Metastatic Liver Carcinoma in the Adrenal Gland (tissue), 2 donors: ENCODE data around the genes ABLIM1 and HSPA12A.

DNA sequence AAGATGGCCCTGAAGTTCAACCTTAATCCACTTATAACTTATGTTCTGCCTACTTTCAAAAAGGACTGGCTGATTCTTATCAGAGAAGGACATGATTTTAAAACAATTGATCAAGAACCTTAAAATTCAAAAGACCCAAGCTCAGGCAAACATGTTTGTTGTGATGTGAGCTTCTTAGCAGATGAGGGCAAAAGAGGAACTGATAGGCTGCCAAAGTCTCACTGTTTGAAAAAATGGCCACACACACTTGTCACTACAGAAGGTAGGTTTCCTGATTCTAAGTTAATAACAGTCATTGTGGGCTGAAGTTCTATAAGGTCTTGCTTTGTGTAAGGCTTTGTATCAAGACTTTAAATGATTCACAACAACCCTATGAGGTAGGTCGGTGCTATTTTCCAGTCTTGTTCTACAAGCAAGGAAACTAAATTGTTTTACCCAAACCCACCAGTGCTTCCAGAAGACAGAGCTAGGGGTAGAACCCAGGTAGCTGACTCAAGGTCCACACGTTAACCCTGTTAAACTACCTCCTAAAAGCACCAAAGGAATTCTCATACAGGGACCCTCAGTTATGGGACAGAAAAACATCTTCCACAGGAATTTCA, 94.4 kb upstream of the AFAP1L2 start:
- PRO-cap, 2 experiments, result no peak in any of the 2 experiments

DNA sequence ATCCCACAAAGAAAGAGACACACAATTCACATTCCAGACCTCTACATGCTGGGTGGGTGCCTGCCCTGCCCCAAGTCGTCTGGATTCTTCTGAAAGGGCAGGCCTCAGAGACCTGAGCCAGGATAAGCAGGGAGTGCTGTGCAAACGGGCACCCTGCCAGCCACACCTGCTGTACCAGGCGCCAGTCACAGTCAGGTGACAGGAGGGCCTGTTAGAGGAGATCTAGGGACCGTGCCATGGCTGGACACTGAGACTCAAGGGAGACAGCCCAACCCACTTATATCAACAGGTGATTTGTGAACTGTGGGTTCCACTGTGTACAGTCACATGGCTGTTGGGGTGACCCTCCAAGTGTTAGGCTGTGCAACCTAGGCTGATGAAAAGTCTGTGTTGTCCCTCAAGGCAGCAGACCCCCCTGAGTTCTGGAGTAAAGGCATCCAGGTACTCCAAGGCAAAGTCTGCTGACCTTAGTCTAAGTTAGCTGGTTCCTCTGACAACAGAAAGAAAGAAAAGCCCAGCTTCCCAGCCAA, 103.2 kb upstream of the AFAP1L2 start:
- PRO-cap, 2 experiments, result no peak in any of the 2 experiments

DNA sequence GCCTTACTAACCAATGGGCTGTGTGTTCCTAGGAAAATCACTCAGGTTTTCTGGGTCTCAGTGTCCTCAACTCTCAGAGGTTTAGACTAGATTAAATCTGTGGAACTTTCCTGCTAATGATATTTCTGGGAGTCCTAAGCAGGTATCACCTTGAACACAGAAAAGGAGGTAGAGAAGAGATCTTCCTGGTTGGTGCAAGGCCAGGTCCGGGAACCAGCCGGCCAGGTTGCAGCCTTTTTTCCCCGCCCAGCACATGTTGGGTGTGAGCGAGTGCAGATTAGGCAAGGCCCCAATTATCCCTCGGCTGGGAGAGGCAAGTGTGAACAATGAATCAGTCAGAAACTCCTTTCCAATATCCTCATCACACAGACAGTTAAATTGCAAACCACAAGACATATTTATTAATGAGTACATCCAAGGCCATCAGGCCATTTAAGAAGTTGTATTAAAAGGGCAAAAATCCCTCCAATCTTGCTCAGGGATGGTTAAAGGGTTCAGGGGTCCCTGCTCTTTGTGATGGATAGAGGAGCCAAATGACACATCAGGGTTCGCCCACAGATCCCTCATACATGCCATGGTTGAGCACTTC, 115.0 kb upstream of the AFAP1L2 start:
- PRO-cap, 2 experiments, result no peak in any of the 2 experiments

DNA sequence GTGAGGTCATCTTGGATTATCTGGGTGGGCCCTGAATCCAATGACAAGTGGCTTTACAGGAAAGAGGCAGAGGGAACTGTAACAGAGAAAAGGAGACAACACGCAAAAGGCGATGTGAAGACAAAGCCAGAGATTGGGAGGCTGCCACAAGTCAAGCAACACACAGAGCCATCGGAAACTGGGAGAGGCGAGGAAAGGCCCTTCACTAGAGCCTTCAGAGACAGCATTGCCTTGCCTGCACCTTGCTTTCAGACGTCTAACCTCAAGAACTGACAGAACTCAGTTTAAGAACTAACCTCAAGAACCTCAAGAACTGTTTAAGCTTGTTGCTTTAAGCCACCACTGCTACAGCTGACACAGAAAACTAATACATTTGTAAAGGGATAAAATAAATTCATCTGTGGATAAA, 117.1 kb downstream of the ABLIM1 start:
- PRO-cap, 2 experiments, result no peak in any of the 2 experiments

DNA sequence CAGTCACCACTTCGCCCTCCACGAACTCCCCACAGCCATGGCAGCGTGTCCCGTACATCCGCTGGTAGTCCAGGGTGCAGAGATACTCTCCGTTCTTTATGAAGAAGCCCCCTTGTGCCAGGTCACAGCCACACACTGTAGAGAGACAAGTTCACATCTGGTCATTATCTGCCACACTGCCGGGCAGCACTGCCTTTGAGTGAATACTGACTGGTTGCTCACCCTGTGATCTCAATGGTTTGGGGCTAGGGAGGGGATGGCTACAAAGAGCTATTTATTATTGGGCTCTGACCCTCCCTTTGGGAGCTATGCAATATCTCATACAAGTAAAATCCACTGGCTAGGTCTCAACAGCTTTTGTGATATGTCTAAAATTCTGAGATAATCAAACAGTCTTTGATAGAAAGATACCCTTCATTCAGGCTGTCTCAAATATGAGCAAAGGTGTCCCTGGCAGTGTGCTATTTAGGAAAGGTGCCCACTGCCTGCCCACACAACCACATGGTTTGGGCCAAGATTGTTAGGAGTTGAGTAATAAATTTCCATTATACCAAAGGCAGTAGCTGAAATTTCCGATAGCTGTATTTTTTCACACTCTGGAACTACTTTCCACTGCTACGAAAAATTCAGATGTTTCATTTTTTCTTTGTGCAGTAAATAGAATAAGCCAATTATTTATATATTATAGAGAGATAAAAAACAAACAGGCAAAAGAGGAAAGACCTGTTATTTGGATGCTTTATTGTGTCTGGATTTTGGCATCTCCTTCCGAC, 82.4 kb downstream of the ABLIM1 start:
- PRO-cap, 2 experiments, result no peak in any of the 2 experiments

- PRO-cap, 2 experiments, result no peak in any of the 2 experiments
Measured at GRCh38 chr10:114576789-114577584, 81.1 kb downstream of the ABLIM1 start.

DNA sequence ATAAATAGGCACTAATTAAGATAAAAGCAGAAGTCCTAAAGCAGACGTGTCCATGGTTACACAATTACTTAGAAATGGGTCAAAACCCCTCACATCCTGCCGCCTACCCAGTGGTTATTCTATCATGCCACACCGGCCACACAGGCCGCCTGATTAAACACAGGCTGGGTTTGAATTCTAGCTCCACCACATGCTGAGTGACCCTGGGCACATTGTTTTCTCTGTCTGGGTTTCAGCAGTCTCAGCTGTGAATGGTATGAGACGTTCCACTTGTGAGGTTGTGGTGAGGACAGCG, 18.8 kb downstream of the ABLIM1 start:
- PRO-cap, 2 experiments, result no peak in any of the 2 experiments

DNA sequence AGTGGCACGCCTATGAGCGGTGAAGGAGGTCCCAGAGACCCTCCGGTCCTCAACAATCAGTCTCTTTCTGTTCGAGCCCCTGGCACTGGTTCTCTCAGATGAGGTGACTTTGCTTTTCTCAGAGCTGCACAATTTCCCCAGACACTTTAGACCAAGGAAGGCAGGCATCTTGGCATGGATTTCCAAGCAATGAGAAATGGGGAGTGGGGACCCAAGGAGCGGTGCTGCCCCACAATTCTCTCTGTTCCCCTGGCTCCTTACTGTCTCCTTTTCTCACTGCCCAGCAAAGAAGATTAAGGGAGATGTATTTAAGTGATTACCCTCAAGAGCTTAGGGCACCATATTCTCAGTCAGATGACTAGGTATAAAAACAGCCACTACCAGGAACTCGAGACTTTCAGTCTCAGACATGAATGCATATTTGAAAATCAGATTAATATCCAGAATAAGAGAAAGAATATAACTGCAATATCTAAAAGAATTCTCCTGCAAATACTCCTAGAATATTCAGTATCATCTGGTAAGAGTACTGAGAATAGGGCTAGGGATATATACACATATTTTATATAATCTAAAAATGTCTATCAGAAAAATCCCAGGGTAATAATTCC, at the start of gene ABLIM1:
Gene ABLIM1, minus strand, starts transcription at position 243 of the 611 bp plus-strand sequence.
- PRO-cap, 2 experiments, result no peak in any of the 2 experiments

GRCh38 chr10:114768962-114769328, 52.6 kb upstream of the FHIP2A start:
- PRO-cap, 2 experiments, result no peak in any of the 2 experiments

DNA sequence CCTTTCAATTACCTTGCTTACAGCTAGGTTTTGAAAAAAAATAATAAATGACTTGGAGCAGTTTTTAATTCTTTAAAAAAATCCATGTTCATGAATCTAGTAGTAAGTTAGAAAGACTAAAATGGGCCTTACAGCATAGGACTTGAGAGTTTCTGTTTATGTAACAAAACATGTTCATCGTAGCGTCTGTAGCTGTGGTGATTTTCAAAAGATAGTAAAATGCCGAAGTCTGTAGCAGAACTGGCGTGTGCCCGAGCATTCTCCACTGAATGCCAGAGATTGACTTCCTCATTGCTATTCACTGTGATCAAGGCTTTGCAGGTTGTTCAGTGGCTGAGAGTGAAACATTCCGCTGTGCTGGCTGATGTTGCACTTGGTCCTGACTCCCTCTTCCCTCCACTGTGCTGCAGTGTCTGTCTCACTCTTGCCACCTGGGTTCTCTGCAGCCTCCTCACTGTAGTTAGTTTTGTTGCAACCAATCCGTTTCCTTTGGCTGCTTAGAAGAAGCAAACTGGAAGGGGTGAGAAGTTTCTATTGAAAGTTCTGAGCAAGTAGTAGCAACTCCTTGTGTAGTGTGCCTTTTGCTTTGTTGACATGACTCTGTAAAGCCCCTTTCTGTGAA, 37.6 kb downstream of the FHIP2A start:
- PRO-cap, 2 experiments, result no peak in any of the 2 experiments

- PRO-cap, 2 experiments, result no peak in any of the 2 experiments
Measured at GRCh38 chr10:114966920-114967504, 29.0 kb downstream of the TRUB1 start.

- PRO-cap, 2 experiments, result no peak in any of the 2 experiments
Measured at GRCh38 chr10:116045795-116046453, 227.1 kb downstream of the GFRA1 start.

DNA sequence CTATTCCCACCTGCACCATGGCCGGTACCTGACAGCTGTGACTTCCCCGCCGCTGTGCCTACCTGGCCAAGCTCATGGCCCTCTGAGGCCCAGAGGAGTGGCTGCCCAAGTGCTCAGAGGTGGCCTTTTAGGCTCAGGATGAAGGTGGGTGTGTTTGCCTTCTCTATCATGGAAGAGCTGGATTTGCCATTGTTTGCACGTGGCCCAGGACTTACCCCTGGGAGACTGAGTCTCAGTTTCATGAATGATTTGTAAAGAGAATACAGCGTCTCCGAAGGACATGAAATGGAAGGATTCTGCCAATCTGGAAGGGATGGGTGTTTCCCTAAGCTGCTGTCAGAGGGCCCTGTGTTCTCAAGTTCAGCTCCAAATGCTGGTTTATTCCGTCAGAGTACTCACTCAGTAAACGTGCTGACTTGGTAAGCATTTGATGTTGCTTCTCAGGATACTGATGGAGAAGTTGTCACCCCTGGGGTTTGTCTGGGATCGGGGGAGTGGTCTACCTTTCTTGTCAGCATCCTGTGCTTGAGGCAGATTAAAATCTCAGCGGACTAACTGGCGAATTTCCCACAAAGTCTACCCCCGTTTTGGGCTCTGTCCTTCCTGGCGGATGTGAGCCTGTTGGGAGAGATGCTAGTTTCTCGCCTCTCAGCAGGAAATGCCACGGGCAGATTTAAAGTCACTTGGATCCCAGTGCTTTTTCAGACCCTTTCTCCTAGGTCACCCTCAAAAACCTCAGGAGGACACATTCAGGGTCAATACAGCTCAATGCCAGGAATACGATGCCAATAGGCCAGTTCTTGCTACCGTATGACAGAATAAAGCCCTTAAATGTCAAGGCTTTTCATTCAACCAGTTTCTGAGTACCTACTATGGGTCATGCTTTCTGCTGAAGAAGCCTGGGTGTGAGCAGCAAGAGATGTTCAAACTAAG, 214.4 kb downstream of the GFRA1 start:
- PRO-cap, 2 experiments, result no peak in any of the 2 experiments

DNA sequence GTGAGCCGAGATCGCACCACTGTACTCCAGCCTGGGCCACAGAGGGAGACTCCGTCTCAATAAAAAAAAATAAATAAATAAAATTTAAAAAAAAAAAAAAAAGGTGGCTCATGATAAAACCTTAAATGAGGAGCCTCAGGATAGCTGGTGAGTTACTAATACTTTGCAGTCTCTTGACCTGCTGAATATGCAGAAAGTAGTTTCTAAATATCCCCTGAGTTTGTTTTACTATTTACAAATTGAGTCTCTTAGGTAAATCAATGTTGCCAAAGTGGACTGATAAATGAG, 79.1 kb downstream of the GFRA1 start:
- PRO-cap, 2 experiments, result no peak in any of the 2 experiments

- PRO-cap, 2 experiments, result no peak in any of the 2 experiments
Measured at GRCh38 chr10:116209266-116209519, 63.8 kb downstream of the GFRA1 start.

GRCh38 chr10:116742388-116743565, at the start of gene HSPA12A:
TSS of gene HSPA12A (minus strand) at chr10:116742566.
- PRO-cap, 2 experiments, result peak in 2 of 2 experiments; most common plus-strand start chr10:116742685 (in 2); most common minus-strand start chr10:116742566 (in 2)

DNA sequence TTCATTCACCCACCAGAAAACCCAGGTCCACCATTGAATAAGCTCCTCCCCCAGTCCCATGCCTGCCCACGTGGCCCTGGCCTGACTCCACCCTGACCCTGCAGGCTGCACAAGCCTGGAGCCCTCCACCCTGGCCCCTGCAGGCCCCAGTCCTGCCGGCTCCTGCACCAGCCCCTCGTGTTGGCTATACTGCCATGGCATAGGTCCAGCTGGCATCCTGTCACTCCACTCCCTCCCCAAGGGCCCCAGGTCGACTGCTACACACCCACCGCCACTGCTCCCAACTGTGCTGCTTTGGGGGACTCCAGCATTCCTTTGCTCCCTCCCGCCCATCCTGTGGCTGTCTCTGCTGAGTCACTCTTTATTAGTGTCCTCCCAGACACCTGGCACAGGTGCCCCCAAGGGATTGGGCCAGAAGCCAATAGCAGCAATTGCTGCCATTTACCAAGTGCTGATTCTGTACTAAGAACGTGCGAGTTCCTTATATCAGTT, 32.4 kb upstream of the HSPA12A start:
- PRO-cap, 2 experiments, result no peak in any of the 2 experiments

DNA sequence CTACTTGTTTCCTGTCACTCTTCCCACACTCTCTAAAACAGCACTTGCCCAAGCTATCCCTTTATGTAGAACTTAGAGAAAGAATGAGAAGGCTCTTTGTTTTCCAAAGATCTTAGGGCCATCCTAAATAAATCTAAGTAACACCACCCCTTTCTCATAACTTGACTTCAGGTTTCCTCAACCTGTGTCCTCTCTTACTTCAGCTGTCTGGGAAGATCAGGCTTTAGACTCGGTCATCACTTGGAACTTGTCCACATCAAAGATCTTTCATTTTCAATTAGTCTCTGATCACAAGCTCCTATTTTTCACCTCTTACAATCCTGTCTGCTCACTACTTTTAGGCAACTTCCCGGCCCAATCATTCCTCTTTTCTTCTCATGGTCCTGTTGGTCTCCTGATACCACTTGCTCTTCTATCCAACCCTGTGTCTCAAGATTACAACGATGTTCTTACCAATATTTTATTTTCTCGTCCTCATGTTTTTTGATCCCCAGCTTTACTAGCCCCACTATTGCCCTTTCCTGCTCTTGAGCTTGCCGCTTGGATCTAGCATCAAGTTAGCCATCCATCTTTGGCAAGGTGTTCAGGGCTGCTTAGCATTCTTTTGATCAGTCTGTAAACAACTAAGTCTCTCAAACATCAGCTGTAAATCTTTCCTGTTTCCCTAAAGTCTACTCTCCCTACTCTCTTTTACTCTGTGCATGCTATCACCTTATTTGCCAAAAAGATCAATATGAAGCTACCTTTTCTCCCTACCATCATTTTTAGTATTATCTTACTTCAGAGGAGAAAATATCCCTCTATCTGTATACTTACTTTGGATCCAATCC, 45.6 kb downstream of the SLC18A2 start:
- PRO-cap, 2 experiments, result no peak in any of the 2 experiments

GRCh38 chr10:117289954-117290391, 49.1 kb downstream of the SLC18A2 start:
- PRO-cap, 2 experiments, result no peak in any of the 2 experiments

DNA sequence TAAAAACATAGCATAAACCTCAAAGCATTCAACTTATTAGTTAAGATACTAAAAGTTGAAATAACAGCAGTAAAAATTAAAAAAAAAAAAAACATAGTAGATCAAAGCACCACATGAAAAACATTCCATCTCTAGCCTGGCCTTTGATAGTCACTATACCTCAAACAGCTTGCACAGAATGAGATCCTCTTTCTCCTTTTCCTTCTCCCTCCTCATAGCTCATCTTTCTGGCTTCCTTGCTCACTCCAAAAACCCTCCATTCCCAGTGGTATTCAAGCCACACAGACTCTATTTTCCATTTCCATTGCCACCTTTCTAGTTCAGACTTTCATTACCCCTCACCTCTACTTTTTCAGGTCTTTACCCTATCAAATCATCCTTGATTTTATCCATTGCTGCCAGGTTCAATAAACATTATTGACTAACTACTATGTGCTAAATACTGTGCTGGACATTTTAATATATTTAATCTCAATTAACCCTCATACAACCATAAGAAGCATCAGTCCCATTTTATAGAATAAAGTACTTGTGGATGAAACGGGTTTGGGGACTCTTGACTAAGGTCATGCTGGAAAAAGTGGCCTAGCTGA, 65.8 kb downstream of the PDZD8 start:
- PRO-cap, 2 experiments, result no peak in any of the 2 experiments